Sigmoid colon (tissue), 4 donors: ENCODE measurements around a stretch of chr18.

DNA sequence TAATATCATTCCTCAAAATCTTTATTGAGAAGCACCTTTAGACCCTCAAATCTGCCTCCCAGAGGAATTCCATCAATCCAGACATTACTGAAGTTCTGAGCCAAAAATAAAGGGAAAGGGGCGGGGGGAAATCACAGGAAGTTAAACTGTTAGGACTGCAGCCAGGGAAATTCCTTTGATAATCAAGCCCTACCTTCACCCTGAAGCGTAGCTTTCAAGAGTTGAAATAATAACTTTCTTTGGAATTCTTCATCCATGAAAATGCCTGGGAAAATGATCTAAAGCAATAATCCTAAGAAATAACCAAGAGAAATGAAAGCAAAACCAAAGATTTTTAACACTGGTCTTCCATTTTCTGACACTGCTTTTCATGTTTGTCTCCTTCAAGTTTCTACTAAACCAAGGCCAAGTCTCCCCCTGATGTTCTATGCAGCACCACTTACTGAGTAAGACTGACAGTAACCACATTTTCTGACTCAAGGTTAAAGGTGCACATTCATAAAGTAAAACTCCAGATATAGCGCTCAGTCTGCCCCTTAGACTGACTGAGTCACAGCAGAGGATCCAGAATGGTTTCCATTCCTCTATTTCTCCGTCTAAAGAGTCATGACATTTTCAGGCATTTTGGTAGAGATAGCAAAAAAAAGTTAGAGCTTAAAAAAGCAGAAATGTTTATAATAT is 78.2 kb downstream of the TCF4 start:
- PRO-cap, result no peak
- RAMPAGE, long total RNA, 4 experiments, result no peak in any of the 4 experiments

GRCh38 chr18:55510373-55511323 is 77.3 kb downstream of the TCF4 start:
- PRO-cap, result no peak
- RAMPAGE, long total RNA, 4 experiments, result no peak in any of the 4 experiments

GRCh38 chr18:55988581-55989233 is 400.7 kb upstream of the TCF4 start:
- PRO-cap, result no peak
- RAMPAGE, long total RNA, 4 experiments, result no peak in any of the 4 experiments

DNA sequence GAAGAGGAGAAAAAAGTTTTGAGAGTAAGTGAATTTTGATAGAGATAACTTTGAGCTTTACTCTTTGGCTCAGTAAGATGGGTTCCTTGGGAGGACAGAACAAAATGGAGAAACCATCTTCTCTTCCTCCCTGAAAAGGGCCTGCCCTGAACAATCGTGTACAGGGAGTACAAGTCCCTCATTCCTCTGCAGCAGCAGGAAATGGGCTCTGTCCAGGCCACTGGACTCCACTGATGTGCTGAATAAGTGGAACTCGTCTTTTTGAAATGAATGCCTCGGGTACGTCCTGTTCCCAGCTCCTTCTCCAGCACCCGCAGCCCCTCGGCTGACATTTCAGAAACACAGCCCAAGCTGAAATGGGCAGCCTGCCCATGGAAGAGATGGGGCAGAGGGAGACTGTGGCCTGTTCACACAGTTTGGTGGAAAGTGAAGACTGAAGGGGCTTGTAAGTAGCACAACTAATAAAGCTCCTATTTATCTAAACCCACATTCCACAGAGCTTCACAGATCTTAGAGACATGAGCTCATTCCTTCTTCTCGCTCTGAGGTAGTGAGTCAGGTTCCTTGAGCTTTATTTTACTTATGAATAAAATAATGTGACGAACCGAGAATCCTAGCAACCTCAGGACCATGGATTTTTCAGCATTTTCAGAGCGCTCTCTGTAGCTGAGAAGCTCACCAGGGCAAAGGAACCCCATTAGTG is 498.6 kb downstream of the TXNL1 start:
- PRO-cap, result no peak
- RAMPAGE, long total RNA, 4 experiments, result no peak in any of the 4 experiments

DNA sequence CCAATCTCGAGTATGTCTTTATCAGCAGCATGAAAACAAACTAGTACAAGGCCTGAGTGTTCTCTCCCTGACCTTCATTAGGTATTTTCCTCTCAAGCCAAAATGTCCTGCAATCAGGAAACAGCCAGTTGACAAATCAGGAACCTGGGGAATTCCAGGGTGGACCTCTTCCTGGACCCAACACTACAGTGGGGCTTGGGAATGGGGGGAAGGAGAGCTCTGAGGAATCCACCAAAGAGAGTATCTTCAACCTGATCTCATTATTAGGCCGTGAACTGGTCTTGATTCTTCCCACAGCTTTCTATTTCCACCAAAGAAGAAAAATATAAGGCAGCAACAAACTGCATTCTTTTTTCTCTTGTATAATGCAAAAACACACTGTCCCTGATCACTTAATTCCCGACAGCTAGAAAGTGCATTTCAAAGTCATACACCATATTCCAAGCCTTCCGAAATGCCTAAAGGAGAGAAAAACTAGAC is 129.6 kb downstream of the TXNL1 start:
- PRO-cap, result no peak
- RAMPAGE, long total RNA, 4 experiments, result no peak in any of the 4 experiments

DNA sequence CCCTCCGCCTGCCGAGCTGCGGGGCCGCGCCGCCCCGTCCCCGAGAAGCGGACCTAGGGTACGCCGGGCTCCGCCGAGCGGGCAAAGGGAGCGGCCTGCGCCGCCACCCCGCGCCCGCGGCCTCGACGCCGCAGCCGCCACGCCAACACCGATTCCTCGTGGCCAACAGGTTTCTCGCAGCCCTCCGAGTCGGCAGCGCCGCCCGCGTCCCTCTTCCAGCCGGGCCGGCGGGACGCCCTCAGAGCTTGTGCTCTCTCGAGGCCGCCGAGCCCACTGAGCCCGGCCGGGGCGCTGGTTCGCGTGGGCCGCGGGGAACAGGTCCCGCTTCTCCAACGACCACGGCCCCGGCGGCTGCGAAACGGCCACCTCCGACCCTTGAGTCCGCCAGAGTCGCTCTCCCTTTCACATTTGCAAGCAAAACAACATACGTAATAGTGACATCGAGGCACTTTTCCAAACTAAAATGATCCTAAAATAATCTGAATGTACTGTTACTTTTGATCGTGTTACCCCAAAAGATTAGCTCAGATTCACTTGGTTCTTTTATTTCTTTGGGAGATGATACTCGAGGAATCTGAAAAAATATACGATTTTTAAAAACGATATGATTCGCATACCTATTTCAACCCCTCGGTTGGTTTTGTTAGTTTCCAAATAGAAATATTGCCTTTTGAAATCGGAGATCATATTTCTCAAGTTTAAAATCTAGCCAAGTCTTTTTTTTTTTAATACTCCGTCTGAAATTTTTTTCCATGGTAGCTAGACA is 6.3 kb upstream of the ONECUT2 start:
- PRO-cap, result no peak
- RAMPAGE, long total RNA, 4 experiments, result no peak in any of the 4 experiments

DNA sequence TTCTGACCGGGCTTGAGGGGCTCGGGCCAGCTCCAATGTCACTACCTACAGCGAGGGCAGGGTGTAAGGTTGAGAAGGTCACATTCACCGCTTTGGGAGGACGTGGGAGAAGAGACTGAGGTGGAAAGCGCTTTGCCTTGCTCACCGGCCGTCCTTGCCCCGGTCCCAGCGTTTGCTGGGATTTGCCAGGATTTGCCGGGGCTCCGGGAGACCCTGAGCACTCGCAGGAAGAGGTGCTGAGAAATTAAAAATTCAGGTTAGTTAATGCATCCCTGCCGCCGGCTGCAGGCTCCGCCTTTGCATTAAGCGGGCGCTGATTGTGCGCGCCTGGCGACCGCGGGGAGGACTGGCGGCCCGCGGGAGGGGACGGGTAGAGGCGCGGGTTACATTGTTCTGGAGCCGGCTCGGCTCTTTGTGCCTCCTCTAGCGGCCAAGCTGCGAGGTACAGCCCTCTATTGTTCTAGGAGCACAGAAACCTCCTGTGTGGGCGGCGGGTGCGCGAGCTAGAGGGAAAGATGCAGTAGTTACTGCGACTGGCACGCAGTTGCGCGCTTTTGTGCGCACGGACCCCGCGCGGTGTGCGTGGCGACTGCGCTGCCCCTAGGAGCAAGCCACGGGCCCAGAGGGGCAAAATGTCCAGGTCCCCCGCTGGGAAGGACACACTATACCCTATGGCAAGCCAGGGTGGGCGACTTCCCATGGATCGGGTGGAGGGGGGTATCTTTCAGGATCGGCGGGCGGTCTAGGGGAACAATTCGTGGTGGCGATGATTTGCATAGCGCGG is 2.6 kb downstream of the ONECUT2 start:
- PRO-cap, result no peak
- RAMPAGE, long total RNA, 4 experiments, result no peak in any of the 4 experiments

GRCh38 chr18:57684004-57684448 is 62.4 kb upstream of the NARS1 start:
- PRO-cap, result no peak
- RAMPAGE, long total RNA, 4 experiments, result no peak in any of the 4 experiments

DNA sequence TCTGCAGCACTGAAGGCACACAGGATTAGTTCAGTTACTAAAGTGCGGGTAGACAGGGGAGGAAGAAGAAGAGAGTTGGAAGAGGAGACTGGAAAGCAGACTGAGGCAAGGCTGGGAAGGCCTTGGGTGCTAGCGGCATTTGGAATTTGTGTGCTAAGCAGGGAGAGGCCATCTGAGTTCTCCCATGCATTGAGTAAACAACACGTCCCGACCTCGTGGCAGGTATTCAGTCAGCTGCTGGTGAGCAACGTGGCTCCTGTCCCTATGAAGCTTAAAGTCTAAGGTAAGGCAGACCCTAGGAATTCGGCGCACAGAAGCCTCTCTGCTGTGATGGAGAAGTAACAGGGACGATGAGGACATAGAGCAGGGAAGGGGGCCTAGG is 30.7 kb downstream of the ATP8B1 start:
- PRO-cap, result no peak
- RAMPAGE, long total RNA, 4 experiments, result no peak in any of the 4 experiments

DNA sequence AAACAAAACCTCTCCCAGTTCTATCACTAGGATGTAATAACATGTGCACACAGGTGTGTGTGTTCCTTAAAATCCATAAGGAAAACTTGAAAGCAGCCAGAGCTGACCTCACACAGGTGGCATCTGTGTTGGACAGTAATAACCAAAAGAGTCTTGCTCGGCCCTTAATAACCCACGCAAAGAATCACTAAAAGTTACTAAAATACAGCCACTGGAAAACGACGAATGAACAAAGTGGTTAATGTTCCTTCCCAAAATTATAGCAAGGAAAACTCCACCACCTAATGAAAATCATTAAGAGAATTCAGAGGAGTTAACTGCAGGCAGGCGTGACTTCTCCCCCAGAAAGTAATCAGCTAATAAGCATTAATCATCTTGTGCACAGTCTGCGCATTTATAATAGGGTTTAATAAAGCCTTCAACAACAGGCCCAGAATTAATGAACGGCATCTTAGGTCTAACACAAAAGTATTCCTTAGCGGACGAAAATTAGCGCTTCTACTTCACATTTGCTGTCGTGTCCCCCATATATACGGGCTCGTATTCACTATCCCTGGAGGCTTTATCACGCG is 2.0 kb downstream of the ATP8B1 start:
- PRO-cap, result no peak
- RAMPAGE, long total RNA, 4 experiments, result no peak in any of the 4 experiments

DNA sequence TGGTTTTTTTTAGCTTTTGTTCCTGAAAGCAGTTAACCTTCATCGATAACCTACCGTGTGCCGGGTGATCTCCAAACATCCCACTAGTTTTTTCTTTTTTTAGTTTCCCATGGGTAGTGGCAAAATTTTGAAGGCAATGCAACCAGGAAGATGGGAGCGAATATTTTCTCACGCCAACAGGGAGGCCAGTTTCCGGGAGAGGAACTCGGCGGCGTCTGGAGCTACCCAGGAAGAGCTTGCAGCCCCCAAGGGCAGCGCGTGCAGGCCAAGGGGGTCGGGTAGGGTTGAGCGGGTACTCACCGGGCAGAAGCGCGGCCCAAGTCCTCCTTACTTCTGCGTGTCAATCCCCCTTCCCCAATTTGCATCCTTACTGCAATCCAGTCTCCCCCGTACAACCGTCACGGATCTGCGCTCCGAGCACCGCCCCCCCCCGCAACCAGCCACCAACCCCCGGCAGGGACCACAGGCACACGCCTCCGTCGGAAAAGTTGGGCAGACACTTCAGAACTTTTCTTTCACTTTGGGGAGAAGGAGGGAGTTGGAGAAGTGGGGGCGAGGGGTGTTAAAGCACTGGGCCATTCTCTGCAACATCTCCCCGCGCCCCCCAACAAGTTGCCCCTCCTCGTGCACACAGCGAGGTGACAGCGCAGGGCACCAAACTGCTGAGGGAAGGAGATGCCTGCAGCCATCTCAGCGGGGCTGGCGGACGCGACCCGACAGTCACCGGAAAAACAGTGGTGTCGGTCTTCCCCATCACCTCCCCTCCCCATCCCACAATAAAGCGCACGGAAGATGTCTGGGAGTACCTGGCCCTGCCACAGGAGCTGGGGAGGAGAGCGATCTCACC is 1.3 kb downstream of the ATP8B1 start:
- PRO-cap, result bidirectional peak, plus-strand start at position 473 of the sequence, minus-strand start at position 342 of the sequence
- RAMPAGE, long total RNA, 4 experiments, result no peak in any of the 4 experiments

- PRO-cap, result no peak
- RAMPAGE, long total RNA, 4 experiments, result no peak in any of the 4 experiments
These were observed 53.2 kb downstream of the NEDD4L start for GRCh38 chr18:58097062-58097841.

DNA sequence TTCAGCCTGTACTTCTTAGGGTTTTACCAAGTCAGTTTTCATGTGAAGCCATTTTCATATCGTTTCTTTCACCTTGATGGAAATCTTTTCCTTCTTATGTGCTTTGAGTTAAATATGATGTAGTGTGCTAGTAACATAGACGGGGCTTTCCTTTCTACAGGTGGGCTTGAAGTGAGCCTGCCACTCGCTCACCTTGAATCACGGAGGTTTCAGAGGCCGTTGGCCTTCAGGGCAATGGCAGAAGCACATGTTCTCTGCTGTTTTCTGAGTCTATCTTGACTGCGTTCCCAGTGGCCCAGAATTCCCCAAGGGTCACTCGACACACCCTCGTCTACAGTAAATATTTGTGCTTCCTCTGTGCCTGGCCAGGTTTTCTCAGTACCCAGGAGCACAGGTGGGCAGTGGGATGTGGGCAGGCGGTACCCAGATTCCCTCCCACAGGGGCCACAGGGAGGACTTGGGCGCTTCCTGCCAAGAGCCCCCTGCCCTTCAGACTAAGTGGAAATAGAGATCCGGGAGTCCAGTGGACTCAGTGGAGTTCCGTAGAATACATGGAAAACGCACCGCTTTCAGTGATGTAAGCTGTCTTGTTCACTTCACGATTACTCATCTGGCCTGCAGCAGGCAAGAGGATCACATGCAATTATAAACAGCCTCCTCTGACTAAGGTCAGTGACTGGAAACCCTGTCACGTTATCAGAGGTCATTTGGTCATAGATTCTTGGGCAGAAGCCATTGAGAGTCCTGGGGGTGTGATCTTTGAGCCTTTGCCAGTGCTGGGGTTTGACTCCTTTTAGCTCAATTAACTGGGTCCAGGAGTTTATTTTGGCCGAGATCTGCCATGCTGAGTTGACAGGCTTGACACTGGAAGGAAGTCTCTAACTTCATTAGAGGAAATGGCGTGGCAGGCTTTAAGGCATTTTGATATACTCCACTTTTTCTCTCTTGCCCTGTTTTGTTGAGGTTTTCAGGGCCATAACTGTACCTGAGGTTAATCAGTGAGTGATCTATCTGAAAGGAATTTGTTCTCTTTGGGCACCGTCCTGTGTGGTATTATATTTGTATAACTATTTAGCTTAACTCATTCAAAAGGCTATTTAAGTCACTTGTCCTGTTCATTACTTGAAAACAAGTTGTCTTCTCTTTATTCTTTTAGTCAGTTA is 179.9 kb downstream of the NEDD4L start:
- PRO-cap, result unidirectional peak, minus-strand start at position 608 of the sequence
- RAMPAGE, long total RNA, 4 experiments, result no peak in any of the 4 experiments

- PRO-cap, result no peak
- RAMPAGE, long total RNA, 4 experiments, result no peak in any of the 4 experiments
These were observed 241.5 kb downstream of the NEDD4L start for GRCh38 chr18:58285583-58285924.

- PRO-cap, result no peak
- RAMPAGE, long total RNA, 4 experiments, result no peak in any of the 4 experiments
These were observed 259.1 kb downstream of the NEDD4L start for GRCh38 chr18:58302934-58303768.

- PRO-cap, result no peak
- RAMPAGE, long total RNA, 4 experiments, result no peak in any of the 4 experiments
These were observed 230.1 kb downstream of the ALPK2 start for GRCh38 chr18:58398579-58399440.

GRCh38 chr18:58408009-58408679 is 220.7 kb downstream of the ALPK2 start:
- PRO-cap, result no peak
- RAMPAGE, long total RNA, 4 experiments, result no peak in any of the 4 experiments

GRCh38 chr18:58536428-58537005 is 92.4 kb downstream of the ALPK2 start:
- PRO-cap, result no peak
- RAMPAGE, long total RNA, 4 experiments, result no peak in any of the 4 experiments

DNA sequence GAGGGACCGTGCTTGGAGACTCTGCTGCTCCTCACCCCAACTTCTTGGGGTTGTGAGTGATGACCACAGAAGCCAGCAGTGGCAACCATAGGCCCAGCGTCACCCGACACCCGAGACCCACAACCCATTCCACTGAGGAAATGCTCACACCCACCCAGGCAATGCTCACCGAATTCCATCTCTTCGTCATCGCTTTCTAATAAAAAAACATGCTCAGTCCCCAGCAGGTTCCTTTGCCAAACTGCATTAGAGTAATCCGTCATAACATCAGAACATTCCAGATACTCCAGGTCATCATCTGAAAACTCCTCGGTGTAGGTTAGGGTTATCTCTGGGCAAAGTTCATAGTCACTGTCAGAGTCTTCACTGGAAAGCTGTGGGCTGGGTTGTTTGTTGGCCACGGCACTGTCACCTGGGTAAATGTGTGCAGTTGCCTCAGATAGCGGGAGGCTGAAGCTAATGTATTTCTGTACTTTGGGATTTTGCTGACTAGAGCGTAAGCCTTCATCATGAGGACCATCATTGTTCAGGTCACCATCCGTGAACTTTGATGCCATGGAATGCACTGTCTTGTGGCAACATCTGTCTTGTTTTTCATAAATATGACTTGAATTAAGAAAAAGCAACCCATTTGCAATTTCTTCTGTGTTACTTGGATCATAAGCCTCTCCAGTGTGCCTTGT is 49.2 kb downstream of the ALPK2 start:
- PRO-cap, result no peak
- RAMPAGE, long total RNA, 4 experiments, result no peak in any of the 4 experiments

DNA sequence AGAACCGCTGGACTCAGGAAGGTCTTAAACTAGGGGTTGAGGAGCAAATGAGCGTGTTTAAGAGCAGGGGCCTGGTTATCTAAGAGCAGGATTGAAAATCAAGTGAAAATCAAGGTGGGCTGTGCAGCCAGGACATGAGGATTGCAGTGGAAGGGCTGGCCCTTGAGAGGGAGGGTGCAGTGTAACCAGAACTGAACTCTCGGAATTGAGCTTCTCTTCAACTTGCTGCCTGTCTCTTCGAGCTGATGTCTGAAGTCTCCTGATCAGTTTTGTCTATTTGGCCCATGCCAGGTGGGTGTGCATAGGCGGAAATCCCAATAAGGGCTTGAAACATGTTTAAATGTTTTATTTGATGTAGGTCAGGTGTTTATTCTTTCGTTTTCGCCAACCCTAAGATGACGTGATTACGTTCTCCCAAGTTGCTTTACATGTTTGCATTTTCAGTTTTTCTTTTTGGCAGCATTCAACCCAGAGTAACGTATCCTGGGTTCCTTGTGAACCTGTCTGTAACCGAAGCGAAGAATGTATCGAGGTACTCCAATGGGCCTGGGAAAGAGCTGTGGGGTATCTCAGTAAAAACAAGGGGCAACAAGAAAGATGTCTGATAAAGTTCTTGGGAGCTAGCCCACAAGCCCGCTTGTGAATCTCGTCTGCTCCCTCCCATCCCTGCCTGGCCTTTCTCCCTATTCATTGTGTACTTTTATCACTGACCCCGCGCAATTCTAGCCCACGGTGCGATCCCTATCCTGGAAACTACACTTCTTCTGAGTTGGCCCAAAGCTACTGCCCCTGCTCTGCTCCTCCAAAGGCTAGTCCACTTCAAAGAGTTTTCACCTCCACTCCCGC is 3.1 kb downstream of the ALPK2 start:
- PRO-cap, result no peak
- RAMPAGE, long total RNA, 4 experiments, result no peak in any of the 4 experiments